BE2C (cell line): ENCODE data around the genes TFF3, UBASH3A and RSPH1.

GRCh38 chr21:41678198-41678827, 88.5 kb downstream of the RIPK4 start:
- RRBS: no CpG with 5 or more reads among the region's 12 CpGs

DNA sequence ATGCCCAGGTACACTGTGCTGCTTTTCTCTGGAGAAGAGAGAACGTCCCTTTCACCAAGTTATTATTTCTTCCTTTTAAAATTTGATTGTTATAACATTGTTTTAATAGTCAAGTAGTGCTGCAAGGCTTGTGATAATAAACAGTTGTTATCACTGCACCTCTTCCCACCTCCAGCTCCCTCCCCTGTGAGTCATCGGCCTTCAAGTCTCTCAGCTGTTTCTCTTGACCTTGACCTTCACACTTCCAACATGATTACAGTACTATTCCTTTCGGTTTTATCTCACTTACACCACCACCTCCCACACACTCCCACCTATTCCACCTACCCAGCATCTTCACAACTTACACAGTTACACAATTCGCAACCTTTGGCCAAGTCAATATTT, 60.3 kb downstream of the RIPK4 start:
- RRBS: no CpG with 5 or more reads among the region's 4 CpGs

DNA sequence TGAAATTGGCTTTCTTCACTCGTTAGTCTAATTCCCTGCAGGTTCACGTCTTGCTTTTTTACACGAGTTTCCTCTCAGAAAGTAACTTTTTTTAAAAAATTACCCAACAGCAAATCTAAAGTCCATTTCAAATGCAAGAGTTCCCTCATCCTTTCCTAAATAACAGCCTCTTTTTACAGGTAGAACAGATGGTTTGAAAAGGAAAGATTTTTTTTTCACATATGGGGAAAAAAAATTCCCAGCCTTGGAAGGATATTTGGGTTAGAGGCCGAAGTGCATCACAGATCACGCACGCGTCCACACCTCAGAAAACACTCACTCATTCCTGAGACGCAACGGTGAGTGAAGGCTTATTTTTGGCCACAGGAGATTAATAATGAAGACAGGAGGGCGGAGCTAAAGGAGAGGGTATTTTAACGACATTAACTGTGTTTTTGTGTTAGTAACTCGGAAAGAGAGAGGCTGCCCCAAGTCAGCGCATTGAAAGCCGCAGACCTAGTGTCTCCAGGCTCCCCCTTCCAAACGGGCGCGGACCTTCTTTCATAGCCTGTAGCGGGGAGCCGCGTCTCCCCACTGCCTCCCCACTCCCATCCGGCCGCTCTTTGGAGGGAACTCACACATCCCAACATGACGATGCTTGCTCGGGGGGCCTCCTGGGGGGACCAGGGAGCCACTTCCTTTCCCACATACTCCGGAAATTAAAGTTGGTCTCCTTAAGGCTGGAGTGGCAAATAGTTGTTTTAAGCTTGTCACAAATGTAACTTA, 1.0 kb upstream of the RIPK4 start:
- RRBS: 18% methylated on average over 3 of the region's 25 CpGs

GRCh38 chr21:41949930-41950796, 3.7 kb downstream of the C2CD2 start:
- RRBS: no CpG with 5 or more reads among the region's 14 CpGs

DNA sequence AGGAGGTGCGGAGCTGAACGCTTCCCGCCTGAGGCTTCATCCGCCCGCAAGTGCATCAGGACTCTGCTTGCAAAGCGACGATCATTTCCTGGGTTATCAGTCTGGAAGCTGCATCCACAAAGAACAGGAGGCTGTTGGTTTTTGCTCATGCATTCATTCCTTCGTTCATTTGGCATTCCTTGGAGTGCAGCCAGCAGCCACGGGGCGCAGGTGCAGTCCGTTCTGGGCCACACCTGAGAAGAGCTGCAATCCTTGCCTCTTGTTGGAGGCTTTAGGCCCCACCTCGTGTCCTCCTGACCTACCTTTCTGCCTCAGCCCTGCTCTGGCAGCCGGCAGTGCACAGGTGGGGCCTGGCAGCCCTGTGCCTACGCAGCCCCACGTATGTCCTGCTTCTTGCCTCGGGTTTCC, 19.6 kb upstream of the C2CD2 start:
- RRBS: no CpG with 5 or more reads among the region's 16 CpGs

DNA sequence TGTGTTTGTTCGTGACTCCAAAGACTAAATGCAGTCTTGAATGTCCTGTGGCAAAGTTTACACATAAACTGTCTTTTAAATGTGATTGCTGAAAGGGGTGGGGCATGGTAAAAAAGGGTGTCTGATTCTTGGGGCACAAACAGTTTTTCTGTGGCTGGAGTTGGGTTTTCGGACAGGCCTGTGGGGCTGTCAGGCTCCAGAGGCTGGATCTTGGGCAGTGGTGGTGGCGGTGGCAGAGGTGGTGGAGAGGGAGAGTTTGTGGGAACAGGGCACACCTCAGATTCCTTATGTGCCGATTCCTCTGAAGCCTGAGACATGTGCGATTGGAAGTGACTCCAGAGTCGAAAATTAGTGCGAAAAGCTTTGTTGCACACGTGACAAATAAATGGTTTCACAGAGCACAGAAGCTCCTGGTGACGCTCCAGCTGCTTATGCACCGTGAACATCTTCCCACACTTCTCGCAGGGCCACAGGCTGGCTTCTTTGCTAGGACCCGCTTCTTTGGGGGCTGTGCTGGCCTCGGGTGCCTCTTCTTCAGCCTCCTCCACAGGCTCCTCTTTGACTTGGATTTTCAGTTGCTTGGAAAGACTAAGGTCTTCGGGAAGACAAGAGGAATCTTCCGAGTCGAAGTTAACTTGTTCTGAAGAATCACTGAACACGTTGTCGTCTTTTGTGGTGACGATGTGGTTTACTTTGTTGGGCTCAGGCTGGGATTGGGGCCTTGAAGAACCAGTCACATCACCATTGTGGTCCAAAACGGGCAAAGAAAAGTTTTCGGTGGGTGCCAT, 19.1 kb downstream of the ZBTB21 start:
- RRBS: no CpG with 5 or more reads among the region's 21 CpGs

GRCh38 chr21:42000893-42001465, 9.2 kb downstream of the ZBTB21 start:
- RRBS: no CpG with 5 or more reads among the region's 4 CpGs

- RRBS: no CpG with 5 or more reads among the region's 3 CpGs
Measured at GRCh38 chr21:42003255-42003621, 6.9 kb downstream of the ZBTB21 start.

DNA sequence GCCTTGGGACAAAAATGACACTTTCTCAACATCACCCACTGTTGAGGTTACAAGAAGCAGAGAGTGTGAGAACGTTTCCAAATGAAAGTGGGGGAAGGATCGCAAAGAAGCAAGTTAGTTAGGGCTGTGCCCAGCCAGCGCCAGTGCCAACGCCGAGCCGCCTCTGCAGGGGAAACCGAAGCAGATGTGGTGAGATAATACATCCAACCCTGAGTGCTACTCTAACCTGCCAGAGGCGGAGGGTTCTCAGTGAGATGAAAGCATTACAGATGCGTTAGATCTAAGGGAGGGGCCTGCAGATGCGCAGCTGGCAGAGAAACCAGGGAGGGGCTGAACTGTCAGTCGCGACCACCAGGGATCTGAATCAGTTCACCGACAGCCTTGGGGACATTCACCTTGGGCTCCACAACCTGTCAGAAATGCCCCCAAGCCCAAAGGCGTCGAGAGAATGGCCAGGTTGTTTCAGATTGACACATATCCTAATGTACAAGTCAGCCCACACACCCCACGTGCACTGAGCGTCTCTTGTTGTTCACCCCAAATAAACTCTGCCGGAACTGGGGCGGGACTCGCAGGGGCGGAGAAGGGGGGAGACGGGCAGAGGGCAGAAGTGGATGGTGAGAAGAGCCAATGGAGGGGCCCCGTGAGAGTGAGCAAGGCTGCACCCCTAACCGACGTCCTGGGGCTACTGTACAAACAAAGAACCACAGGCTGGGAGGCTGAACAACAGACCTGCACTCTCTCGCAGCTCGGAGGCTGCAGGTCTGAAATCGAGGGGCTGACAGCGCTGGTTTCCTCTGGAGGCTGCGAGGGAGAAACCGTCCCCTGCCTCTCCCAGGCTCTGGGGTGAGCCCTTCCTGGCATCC, 8.7 kb upstream of the UMODL1 start:
- RRBS: no CpG with 5 or more reads among the region's 31 CpGs

DNA sequence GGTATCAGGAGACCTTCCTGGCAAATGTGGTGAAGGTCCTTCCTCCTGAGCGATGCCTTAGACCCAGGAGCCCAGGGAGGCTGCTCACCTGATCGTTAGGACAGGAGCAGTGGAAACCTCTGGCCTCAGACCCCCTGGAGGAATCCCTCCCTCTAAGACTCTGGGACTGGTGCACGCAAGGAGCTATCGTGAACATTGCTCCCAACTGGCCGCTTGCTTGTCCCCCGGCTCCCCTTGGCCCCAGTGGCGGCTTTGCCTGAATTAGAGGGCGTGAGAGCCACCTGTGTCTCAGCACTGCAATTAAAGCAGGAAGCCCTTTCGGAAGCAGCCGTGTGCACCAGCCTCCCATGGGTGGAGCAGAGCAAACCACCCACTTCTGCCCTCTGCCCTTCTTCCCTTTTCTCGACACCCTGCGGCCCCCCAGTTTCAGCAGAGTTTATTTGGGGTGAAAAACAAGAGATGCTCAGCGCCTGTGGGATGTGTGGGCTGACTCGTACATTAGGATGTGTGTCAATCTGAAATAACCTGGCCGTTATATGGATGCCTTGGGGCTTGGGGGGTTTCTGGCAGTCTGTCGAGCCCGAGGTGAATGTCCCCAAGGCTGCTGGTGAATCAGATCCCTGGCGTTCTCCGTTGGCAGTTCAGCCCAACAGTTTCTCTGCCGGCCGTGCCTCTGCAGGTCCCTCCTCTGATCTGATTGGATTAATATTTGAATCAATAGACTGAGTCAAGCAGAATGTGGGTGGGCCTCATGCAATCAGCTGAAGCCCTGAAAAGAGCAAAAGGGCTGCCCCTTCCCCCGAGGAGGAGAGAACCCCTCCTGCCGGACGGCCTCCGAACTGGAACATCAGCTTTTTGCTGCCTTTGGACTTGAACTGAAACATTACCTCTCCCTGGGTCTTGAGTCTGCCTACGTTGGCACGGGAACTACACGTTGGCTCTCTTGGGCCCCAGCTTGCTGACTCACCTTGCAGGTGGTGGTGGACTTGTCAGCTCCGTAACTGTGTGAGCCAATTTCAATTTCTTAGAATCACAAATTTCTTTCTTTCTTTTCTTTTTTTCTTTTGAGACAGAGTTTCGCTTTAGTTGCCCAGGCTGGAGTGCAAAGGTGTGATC, 7.3 kb upstream of the UMODL1 start:
- RRBS: no CpG with 5 or more reads among the region's 30 CpGs

- RRBS: no CpG with 5 or more reads among the region's 8 CpGs
Measured at GRCh38 chr21:42188122-42188754, 30.7 kb upstream of the ABCG1 start.

DNA sequence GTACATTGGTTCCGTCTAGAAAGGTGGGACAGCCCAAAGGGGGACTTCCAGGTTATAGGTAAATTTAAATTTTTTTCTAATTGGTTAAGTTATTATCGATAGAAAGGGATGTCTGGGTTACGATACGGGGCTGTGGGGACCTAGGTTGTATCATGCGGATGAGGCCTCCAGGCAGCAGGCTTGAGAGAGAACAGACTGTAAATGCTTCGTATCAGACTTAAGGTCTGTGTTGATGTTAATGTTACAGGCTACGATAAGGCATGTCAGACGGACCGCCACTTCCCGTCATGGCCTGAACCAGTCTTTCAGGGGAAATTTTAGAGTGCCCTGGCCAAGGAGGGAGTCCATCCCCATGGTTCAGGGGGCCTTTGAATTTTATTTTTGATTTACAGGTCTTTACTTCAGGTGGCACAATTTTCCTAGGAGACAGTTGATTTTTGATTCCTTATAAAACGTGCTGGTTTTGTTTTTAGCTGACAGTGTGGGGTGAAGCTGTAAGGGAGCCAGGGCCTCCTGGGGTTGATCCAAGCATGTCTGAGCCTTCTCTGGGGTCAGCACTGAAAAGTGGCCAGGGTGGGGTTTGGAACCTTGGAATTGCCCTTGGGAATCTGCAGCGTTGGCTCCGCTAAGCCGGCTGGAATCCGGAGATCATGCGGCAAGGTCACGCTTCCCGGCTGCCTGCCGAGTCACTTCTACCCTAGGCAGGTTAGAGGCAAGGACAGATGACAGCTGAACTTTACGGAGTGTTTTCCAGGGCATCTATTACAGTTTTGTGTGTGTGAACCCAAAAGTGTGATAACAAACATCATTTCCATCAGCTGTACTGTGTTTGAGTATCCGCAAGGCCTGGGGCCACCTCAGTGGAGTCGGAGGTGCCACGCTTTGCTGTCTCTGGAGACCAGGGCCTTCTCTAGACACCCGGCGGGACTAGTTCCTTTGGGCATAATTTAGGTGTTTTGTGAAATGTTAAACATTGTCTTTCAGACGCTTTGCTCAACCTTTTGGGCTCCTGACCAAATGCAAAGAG, 16.9 kb downstream of the ABCG1 start:
- RRBS: no CpG with 5 or more reads among the region's 26 CpGs

- RRBS: no CpG with 5 or more reads among the region's 6 CpGs
Measured at GRCh38 chr21:42282878-42283071, 32.4 kb downstream of the TFF3 start.

DNA sequence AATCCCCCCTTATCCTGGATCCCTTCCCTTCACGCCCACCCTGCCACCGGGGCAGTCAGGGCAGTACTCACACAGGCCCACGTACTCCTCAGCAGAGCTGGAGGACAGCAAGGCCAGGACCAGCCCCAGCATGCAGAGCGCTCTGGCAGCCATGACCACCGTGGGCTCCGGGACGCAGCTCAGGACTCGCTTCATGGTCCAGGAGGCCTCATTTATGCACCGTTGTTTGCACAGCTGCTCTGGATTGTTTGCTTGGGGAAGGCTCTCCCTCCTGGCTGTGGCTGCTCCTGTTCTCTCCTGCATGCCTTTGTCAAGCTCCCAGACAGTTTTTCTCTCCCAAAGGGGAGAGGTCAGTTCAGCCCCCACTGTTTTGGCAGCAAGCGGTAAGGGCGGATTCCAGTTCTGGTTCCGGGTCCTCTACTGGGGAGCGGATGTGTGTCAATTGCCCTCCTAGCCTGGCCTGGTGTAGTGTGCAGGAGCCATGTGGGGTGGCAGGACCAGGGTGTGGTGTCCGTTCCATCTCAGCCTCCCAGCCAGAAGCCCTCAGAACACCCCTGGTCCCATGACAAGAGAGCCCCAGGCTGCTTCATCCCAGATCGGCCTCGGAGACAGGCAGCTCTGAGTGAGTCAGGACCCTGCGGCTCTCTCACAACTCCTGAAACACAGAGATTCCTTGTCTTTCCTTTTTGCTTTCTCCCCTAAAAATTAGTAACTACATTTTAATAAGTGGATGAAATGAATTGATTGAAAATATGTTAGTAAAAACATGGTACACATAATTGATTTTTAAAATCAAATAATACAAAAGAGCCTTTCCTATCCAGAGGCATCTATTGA, at the start of gene TFF3:
Gene TFF3, minus strand, starts transcription at position 188 of the 837 bp plus-strand sequence.
- RRBS: no CpG with 5 or more reads among the region's 17 CpGs

DNA sequence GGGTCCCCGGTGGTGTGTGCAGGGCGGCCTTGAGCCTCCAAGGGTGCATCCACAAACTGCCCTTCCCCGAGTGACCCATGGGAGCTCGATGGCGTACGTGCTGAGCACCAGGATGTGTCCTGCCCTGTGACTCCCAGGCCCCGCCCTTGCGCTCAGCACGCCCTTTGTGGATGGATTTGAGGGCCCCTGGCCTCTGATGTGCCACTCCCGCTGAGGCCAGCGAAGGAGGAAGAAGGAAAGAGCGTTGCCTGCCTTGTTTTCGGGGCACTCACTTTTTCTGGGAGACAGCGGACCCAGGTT, 1.7 kb upstream of the TFF3 start:
- RRBS: no CpG with 5 or more reads among the region's 14 CpGs

DNA sequence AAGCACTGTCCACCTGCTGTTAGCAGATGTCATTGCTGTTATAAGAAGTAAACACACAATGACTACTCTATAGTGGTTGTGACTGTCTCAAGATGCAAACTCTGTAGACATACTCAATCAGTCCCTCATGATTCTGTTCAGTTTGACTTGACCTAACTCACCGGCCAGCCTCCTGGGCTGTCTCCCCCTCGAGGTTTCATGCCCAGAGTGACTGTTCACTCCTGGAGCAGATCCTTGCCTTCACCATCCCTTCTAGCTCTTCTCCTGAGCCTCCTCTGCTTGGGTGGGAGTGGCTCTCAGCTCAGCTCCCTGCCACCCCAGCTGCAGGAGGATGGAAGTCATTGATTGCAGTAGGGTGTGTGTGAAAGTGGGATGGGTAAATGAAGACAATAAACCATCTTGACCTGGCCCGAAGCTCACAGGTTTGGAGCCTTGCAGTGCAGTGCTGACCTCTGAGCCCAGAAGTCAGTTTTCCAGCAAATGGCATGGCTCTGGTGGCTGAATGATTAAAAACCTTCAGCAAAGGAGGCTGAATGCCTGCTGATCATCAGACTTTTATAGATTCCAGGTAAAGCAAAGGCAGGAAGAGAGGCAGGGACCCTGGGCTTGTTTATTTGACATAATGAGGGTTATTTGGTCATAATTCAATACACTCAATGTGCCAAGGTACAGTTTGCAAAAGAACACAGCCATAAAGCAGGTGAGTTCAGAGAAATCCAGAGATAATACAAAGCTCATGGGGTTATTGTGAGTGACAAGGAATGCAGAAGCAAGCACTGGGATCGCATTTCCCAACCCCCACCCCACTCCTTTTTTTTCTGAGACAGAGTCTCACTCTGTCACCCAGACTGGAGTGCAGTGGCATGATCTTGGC, 17.5 kb upstream of the TFF3 start:
- RRBS: no CpG with 5 or more reads among the region's 4 CpGs

- RRBS: no CpG with 5 or more reads among the region's 23 CpGs
Measured at GRCh38 chr21:42375270-42375993, 9.1 kb upstream of the TFF1 start.

DNA sequence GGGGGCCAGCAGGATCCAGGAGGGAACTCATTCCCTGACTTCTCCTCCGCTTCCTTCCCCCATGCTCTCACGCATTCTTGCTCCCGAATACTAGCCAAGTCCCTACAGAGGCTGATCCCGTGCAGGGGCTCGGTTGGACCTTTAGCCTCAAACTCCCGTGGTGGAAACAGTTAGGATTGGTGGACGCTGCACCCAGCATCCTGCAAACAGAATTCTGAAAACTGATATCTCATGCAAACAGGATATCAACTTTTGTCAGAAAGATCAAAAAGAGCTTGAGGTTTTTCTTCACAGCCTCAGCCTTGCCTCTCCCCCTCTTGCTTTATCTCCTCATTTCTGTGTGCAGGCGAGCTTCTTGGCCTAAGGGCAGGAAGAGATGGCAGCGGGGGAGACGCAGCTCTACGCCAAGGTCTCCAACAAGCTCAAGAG, at the start of gene UBASH3A:
Gene UBASH3A, plus strand, starts transcription at position 333 of the 429 bp plus-strand sequence.
- RRBS: no CpG with 5 or more reads among the region's 11 CpGs

GRCh38 chr21:42406081-42406908, 2.6 kb downstream of the UBASH3A start:
- RRBS: no CpG with 5 or more reads among the region's 14 CpGs

GRCh38 chr21:42495757-42496779, at the start of gene RSPH1:
Gene RSPH1 (minus strand): TSS chr21:42496224.
- RRBS: 1% methylated on average over 14 of the region's 75 CpGs